ENCODE data around the gene B4GALNT3.

- PRO-cap, result no peak
- RRBS, result no CpG with 5 or more reads among the region's 29 CpGs
Measured at GRCh38 chr12:31248-31470, 35.4 kb upstream of the IQSEC3 start.

DNA sequence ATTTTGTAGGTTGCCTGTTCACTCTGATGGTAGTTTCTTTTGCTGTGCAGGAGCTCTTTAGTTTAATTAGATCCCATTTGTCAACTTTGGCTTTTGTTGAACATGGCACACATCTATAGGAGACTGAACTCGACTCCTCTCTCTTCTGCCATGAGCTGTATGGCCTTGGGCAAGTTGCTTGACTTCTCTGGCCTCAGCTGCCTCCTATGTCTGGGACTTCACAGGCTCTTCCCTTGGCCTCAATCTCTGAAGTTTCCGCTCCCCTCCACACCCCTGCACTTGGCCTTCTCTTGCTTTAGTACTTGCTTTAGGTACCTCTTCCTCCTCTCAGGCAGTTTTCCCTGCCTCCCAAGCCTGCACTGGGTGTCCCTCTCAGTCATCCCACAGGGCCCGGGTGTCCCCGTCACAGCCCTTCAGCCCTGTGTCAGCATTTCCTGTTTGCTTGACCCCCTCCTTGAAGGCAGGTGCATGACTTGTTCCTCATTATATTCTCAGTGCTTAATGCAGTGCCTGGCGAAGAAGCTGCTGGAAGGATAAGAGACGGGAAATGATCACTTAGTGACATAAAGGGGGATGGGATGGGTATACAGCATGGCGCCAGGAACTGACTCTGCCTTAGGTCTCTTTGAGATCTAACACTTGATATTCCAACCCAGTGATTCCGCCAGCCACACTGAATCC, 61.4 kb downstream of the IQSEC3 start:
- PRO-cap, result no peak
- RRBS, result no CpG with 5 or more reads among the region's 8 CpGs

DNA sequence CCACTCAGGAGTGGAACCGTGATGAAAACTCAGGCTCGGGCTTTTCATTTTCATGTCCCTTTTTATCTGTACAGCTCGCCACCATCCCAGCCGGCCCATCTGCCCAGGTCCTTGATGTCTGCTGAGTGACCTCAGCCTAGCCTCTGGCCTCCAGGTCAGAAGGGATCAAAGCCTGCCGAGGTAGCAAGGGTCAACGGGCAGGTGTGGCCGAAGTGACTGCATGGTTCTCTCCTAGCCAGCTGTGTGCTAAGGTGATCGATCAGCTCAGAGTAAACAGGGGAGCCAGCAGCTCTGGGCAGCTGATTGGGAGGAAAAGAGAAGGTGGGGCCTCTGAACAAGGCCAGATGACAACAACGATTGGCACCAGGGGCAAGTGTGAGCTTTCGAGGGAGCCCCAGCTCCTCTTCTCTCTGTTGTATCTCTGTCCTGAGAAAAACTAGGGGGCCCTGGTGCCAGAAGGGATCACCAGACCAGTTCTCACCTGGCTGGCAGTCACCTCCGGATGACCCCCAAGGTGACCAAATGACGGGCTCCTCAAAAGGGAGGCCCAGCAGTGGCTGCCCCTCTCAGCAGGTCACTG, 3.6 kb downstream of the SLC6A12 start:
- PRO-cap, result no peak
- RRBS, result no CpG with 5 or more reads among the region's 12 CpGs

- PRO-cap, result no peak
- RRBS, result no CpG with 5 or more reads among the region's 4 CpGs
Measured at GRCh38 chr12:295488-295896, 32.9 kb upstream of the SLC6A13 start.

GRCh38 chr12:307213-307771, 44.7 kb upstream of the SLC6A13 start:
- PRO-cap, result no peak
- RRBS, result no CpG with 5 or more reads among the region's 11 CpGs

- PRO-cap, result bidirectional peak, plus-strand start at chr12:459962, minus-strand start at chr12:459856
- RRBS, result 2% methylated on average over 50 of the region's 109 CpGs
Measured at GRCh38 chr12:459744-460628, at the start of gene B4GALNT3. TSS of gene B4GALNT3 (plus strand) at chr12:459939.

DNA sequence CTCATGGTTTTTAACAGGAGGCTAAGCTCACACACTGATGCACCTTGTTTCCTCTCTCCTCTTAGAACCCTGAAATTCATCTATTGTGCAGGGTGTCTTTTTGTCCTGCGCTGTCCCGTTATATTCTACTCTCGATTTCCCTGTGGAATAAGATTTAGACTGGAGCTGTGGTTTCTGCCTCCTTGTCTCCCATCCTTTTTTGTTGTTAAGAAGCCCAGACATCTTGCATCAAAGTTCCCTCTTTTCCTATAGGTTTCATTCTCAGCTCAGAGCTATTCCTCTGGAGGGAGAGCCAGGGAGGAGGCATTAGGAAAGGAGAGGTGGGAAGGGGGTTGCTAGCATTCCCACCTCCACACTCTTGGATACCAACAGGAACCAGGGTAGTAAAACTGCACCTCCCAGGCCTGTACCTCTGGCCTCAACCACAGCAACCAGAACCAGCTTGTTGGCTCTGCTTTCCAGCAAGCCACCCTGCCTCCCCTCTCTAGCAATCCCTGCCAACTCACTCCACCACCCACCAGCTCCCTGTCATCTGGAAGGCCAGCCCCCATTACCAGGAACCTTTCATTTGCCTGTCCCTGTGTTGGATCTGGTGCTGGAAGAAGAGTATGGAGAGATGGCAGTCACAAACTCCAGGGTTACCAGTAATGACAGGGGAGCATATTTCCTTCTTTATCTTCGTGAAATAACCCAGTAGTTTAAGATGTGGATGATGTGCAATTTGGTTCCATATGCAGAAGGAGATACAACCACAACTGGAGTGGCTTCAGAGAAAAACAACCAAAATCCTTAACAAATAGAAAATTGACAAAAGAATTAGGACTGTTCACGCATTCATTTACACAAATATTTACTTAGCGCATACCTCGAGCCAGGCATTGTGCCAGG, 3.1 kb downstream of the B4GALNT3 start:
- PRO-cap, result no peak
- RRBS, result no CpG with 5 or more reads among the region's 7 CpGs

DNA sequence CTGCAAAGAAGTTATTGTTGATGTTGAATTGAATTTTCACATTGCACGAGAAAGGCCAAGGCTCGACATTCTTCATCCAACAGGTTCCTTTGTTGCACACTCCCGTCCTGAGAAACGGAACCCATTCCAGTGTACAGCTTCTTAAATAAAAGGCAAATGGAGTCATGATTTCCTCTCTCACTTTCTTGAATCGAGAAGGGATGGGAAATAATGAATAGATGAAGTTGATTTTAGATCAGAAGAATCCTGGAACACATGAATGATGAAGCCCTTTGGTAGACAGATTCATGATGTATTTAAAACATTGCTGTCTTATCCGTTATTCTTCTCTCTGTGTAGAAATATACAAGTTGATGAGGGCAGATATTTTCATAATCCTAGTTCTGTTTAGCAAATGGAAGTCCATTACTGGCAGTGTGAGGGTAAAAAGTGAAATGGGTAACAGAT, 17.7 kb downstream of the B4GALNT3 start:
- PRO-cap, result no peak
- RRBS, result no CpG with 5 or more reads among the region's 6 CpGs

DNA sequence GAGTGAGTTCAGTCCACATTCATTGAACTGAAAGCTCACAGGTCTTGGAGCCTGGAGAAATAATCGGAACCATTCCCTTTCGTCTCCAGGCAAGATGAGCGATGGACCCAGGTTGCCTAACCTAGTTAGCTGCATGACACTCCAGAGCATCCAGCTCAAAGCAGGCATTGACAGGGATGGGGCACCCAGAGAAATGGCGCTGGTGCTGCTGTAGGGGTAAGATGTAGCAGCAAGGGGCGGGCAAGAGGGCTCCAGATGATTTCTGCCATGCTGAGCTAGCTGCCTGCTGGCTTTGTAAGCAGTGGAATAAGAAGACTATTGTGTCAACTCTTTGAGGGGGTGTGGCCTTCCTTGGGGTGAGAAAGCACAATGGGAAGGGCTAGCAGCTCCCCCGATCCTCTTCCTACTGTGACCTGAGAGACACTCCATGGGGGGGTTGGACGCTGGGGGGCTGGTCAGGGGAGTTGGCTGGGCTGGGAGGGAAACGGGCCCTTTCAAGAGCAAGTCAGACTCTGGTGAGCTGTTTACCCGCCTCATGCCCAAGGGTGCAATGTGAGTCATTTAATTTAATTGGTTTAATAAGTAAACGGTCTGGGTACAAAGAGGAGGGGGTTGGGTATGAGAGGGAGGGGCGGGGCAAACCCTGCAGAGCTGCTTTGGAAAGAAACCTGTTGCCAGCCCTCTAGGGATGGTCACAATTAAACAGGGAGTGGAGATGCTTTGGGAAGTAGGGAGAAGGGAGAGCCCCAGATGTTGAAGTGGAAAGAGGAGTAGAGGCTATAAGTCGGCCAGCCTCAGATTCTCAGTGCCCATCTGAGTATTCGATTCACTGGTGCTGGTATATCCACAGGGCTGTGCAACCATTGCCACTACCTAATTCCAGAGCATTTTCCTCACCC, 50.5 kb downstream of the B4GALNT3 start:
- PRO-cap, result no peak
- RRBS, result no CpG with 5 or more reads among the region's 13 CpGs

- PRO-cap, result no peak
- RRBS, result no CpG with 5 or more reads among the region's 2 CpGs
Measured at GRCh38 chr12:541844-542075, 82.0 kb downstream of the B4GALNT3 start.

DNA sequence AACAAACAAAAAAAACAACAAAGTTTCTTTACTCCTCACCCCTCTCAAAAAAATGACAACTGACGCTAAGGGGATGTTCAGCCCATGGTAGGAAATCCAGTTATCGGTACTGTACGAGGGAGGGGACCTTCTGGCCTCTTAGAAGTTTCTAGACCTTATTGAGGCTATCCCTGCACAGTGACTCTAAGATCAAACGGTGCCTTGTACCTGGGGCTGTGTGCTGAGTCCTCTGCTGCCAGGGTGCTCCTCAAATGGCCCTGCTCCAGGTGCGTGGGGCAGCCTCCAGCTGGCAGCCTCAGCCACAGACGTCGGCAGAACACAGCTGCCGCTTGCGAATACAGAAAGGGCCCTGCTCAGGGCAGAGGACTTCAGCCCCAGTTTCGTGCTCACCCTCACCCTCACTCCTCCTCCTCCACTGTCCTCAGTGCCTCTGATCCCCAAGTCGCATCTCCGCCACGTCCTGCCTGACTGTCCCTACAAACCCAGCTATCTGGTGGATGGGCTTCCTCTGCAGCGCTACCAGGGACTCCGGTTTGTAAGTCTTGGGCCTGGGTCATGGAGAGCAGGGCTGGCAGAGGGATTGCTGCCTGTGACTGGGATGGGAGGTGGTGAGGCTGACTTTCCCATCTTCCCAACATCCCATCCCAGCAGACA, 90.9 kb downstream of the B4GALNT3 start:
- PRO-cap, result no peak
- RRBS, result no CpG with 5 or more reads among the region's 15 CpGs

DNA sequence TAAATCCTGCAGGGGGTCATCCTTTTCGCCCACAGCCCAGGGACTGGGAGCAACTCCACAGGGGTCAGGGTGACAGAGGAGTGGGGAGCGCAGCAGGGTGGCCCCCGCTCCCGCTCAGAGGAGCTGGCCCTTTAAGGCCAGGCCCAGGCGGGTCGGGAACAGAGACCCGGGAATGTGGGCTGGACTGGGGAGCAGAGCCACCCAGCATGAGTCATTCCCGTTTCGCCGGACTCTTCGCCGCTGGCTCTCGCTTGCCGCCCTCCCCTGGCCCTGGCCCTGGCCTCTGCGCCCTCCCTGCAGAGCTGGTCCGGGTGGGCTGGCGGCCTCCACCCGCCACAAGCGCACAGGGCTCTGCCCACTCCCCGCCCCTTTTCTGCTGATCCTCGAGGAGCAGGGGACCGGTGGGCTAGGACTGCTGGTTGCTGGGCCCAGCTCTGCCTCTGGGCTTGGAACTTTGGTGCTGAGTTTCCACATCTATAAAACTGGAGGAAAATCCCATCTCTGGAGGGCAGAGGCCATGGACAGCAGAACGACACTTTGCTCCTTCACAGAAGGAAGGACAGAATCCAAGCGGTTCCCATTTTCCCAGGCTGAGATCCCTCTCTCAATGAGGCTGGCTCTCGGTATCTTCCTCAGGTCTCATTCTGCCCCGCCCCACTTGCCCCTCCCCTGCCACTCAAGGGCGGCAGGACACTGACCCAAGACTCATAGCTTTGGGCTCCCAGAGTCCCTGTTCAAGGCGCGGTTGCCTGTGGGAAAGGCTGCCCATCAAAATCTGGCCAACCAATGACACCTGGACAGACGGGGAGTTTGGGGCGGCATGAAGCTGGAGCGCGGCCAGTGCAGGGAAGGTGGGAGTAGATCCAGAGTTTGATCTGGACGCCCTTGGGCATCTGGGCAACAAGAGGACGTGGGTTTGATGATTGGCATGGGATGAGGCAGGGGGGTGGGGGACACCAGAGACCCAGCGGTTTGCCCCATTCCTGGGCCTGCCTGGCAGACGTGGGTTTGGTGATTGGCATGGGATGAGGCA, 92.5 kb downstream of the NINJ2 start:
- PRO-cap, result bidirectional peak, plus-strand start at position 214 of the sequence, minus-strand start at position 133 of the sequence; bidirectional peak, plus-strand start at position 733 of the sequence, minus-strand start at position 609 of the sequence
- RRBS, result 4% methylated on average over 10 of the region's 37 CpGs

DNA sequence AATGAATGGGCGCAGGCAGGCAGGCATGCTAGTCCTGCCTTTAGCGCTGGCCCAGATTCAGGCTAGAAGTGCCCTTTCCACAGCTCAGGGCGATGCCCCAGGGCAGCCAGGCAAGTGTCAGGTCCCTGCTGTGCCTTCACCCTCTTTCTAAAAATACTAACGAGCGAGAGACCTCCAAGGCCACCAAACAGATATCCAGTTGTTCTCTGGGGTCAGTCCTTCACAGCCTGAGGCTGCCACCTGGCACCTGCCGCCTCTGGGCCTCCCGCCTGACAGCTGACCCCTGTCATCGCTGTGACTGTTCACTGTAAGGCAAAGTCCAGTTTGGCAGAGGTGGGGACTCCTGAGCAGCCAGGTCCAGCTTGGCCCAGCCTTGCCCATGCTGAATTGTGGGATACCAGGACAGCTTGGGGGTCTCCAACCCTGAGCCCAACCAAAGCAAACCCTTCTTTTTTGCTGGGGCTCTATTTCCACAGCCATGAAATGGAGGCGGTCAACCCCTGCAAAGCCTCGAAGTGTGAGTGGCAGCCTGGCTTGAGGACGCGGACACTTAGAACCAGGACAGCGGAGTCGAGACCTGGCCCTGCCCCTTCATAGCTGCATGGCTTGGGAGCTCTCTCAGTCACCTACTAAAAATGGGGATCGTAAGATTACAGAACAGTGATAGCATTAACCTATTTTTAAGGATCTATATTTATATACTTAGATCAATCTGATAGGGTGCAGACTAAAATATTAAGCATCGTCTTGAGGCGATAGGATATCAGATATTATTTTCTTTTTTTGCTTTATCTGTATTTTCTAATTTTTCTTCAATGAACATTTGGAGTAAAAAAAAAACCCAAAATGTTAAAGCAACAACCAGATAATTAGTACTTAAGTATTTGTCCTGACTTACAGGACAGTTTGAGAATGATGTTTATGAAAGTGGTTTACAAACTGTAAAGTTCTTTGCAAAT, 79.7 kb downstream of the NINJ2 start:
- PRO-cap, result no peak
- RRBS, result no CpG with 5 or more reads among the region's 17 CpGs

GRCh38 chr12:666656-667174, 3.5 kb upstream of the NINJ2 start:
- PRO-cap, result no peak
- RRBS, result no CpG with 5 or more reads among the region's 10 CpGs

DNA sequence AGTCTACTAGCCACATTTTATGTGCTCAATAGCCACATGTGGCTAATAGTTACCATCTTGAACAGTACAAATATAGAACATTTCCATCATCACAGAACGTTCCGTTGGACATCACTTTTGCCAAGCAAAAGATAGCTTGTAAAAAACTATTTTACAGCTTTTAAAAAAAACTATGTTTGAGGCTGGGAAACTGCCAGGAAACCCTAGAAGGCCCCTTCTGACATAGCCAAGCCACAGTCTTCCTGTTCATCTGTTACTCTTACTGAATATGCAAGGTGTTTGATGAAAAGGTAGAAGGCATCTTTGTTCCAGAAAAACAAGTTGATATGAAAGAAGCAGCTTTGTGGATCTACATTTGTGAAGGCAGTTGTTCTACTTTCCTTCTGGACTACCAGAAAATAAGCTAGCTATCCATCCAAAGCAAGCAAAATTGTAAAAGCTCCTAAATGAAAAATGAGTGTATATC, 23.6 kb upstream of the WNK1 start:
- PRO-cap, result no peak
- RRBS, result no CpG with 5 or more reads among the region's 2 CpGs

GRCh38 chr12:763459-764088, 11.2 kb downstream of the WNK1 start:
- PRO-cap, result no peak
- RRBS, result no CpG with 5 or more reads among the region's 3 CpGs

GRCh38 chr12:885562-886066, 63.9 kb downstream of the RAD52 start:
- PRO-cap, result no peak
- RRBS, result no CpG with 5 or more reads among the region's 1 CpG

DNA sequence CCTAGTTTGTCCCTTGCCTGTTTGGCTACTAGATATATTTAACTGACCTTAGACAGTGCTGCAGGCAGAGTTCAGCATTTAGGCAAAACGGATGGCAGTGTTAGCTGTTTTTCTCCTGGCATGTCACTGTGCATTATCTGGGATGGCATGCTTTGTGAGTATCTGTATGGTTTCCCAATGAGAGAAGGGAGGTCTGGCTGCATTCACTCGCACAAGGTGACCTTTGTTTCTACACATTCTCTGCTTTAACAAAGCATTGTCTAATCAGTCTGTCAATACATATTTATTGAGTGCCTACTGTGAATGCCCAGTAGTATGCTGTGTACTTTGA, 63.4 kb downstream of the ERC1 start:
- PRO-cap, result no peak
- RRBS, result no CpG with 5 or more reads among the region's 2 CpGs

- PRO-cap, result no peak
- RRBS, result no CpG with 5 or more reads among the region's 2 CpGs
Measured at GRCh38 chr12:1180384-1180776, 189.4 kb downstream of the ERC1 start.

- PRO-cap, result no peak
- RRBS, result no CpG with 5 or more reads among the region's 3 CpGs
Measured at GRCh38 chr12:1347999-1348269, 246.4 kb downstream of the FBXL14 start.